Hair follicular keratinocyte (primary cell): ENCODE measurements around the gene METTL16.

- RAMPAGE, long total RNA, result no peak
Observed at GRCh38 chr17:2123382-2124302, 68.7 kb downstream of the HIC1 start.

- RAMPAGE, long total RNA, result no peak
Observed at GRCh38 chr17:2173943-2174586, 119.2 kb downstream of the HIC1 start.

GRCh38 chr17:2189145-2189615, 114.4 kb downstream of the SMG6 start:
- RAMPAGE, long total RNA, result no peak

DNA sequence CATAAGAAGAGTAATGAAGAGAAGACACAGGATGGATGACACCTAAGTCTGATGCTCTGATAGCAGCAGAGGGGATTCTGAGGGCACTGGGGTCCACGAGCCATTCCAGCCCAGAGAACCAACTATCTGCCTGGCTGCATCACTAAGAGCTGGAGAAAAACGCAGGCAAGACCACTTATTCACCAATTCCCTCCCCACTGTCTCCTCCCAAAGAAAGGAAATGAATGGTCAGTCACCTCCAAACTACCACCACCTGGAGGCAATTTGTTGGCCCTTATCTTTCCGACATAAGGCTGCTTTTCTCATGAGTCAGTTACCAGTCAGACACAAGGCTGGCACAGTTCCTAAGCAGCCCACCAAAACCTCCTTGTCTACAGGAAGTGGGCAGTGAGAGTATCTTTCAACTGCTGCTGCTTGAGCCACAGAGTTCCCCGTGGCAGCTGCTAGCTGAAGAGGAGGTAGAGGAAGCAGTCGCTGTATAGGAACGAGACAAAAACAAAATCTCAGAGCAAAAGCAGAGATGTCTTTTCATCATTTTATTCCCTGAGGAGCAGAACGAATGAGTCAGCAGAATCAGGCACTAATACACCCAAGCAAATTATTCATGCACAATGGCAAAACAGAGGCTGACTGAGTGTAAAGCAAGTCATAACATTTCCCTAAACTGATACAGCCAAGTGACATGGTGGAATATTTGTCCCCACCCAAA, 111.1 kb downstream of the SMG6 start:
- RAMPAGE, long total RNA, result no peak

DNA sequence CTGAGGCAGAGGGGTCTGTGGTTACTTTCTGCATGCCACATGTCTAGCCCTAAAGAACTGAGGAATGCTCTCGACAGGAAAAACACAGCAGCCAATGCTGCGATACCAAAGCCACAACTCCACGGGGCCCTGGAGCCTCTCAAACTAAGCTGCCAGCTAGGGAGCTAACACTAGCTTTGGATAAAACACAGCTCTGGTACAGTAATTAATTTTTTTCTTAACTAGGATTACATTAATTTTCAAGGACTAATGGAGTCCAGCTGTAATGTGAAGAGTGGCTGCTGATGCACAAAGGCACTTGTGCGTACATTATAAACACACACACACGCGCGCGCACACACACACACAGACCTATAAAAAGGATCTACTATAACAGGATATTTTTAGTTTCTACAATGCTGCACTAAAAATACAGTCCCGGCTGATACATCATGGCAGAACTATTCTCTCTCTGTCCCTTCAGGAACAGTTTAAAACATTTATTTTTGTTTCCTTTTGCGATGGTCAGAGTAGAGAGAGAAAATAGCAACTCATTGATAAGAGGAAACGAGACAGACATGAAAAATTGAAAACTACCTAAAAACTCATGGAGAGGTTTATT, 88.6 kb downstream of the SMG6 start:
- RAMPAGE, long total RNA, result no peak

DNA sequence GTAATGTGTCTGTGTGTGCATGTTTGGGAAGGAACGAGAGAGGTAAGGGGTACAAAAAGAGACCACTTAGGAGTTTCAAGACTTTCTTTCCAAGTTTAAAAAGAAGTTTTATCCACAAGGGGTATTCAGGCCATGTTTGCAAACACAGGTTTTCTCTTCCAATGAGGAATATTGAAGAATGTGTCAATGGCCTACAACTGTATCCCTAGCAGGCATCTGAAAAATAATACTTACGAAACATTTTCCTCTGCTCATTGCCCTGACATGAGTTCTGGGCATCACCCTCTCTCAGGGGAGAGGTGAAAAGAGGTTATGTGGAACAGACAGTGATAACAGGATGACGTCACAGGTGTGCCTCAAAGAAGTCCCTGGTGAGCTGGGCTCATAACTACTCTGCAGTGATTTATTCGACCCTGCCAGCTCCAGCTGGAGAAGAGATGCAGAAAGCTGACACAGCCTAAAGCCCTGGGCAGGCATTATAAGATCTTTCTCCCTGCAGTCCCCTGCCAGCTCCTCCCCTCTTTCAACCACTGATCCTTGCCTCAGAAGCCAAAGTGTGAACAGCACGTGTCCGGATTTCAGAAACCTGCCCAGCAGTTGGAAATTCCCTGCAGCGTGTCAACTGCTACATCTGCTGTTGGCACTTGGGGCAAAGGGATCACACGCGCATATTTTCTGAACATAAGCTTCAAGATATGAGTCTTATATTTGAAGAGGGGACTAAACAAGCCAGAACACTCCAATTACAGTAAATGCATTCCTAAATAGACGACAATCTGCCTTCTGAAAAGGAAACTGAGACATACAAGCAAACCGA, 80.7 kb downstream of the SMG6 start:
- RAMPAGE, long total RNA, result no peak

DNA sequence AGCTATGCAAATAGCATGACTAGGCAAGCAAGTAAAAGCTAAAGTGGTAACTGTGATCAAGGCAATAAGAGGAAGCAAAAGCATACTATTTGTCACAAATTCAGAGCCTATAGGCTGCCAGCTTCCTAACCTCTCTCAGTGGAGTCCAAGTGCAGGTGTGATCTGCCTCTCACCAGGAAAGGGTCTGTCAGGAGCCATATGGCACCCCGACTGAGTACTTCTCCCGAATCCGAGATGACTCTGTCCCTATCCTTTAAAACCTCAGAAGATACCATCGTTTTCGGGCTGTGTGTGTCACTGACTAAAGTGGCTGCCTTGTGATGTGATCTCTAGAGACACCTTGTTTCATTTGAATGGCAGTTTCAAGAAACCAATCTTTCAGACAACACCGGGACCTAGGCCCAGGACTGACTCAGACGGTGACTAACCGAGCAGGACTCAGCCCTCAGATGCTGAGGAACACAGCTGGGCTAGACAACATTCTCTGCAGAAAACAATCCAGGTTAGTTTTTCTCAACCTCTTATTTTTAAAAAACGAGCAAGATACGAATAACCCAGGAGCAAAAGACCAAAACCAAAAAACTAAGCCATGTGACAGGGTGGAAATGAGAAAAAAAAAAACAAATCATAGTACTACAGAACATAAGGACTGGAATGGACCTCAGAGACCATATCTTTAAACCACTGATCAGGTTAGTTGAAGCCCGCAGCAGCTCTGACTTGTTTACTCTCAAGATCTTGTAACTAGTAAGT, 63.5 kb downstream of the SMG6 start:
- RAMPAGE, long total RNA, result no peak

DNA sequence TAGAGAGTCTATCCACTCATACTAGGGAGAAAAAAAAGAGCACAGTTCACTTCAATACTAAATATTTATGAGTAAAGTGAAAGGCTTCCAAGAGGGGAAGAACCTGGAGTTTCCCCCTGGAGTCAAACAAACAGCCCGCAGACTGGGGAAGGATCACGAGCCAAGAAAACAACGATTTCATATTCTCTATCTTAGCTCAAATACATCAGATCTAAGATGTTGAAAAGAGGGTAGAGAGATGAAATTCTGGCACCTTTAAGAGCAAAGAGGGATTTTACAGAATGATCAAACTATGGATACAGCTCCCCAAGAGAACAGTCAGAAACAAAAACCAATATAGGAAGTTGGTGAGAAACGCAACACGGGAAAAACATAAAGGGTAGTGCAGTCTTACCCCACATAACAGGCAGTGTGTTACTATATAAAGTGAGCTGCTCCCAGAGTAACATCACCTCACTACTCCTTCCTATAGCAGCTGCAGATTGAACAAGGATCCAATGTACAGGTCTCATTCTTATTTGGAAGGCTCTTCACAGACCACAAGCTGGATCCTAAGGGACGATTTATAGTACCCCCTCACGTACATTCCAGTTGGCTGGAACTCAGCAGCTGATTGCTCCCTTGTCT, 39.8 kb downstream of the SMG6 start:
- RAMPAGE, long total RNA, result no peak

- RAMPAGE, long total RNA, result no peak
Observed at GRCh38 chr17:2266413-2267195, 37.0 kb downstream of the SMG6 start.

GRCh38 chr17:2282479-2282935, 21.1 kb downstream of the SMG6 start:
- RAMPAGE, long total RNA, result no peak

DNA sequence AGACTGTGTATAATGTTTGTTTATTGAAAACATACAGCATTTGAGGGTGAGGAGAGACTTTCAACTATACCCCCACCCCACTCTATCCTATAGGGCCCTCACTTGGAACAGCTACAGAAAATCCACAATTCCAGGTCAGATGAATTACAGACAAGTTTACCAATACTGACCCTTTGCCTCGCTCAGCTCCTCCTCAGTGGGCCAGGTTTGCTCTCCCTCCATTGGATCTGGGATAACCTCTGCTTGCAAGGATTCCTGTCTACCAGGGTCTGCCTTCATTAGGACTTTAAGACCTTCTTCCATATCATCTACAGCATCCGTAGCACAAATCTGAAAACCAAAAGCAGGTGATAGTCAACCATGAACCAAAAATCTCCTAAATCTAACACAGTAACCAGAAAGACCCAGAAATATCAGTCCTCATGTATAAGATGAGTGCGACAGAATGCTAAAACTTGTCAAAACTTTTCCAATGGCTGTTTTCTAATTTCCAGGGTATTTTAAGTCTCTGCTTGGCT, 2.8 kb downstream of the TSR1 start:
- RAMPAGE, long total RNA, result no peak

DNA sequence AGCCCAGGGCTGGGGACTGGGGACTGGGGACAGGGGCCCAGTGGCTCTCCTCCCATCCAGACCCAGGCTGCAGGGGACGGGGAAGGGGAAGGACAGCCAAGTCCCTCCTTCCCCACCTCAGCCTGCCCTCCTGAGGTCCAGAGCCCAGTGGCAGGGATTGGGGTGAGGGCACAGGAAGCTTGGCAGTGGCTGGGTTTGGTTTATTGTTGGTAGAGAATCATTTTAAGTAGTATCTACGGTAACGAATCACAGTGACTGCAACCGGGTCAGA, 14.9 kb downstream of the MNT start:
- RAMPAGE, long total RNA, result no peak

- RAMPAGE, long total RNA, result no peak
Observed at GRCh38 chr17:2438772-2439319, 38.0 kb upstream of the MNT start.

DNA sequence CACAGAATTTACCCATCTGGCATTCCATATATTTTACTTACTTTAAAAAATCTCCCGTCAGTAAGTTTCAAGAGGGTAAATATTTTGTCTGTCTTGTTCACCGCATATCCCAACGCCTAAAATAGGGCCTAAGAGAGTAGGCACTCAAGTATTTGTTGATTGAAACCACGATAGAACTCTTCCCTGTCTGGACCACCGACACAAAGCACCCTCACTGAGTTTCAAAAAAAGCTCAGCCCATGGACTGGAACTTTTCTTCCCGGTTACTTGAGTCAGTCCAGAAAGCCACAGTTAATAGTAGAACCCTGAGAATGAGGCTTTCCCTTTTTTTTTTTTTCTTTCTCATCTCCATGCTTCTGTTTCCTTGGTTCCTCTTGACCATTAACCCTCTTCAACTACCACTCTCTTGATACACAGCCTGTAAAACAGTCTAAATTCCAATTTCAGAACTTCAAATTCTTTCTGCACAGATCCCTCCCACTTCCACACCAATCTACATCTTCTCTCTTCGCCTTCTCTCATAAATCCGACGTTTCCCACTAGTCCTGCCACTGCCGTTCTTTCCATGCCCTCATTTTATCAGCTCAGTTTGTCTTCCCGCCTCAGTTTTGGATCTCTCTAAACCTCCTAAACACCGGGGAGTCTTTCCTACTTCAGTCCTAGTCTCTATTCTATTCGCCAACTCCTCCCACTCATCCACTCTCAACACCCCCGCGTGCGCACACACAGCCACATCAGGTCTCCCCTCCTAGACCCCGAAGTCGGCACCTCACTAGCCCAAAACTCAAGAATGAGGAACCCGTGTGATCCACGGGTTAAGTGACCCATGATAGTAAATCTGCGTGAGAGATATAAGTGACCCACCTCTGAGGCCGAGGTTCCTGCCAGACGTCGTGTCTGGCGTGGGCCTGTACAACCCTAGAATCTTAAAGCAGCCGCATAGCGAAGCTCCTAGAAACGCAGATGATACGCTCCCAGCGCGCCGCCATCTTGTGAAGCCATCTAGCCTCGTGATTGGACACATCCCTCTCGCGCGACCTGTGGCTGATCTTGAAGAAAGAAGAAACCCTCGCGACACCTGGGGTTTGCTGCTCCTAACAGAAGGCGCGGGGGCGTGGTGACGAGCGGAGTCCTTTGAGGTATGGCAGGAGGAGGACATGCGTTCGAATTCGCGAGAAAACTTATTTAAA, at the start of gene METTL16:
Gene METTL16, minus strand, starts transcription at position 994 of the 1,190 bp plus-strand sequence.
- RAMPAGE, long total RNA, result no peak

- RAMPAGE, long total RNA, result no peak
Observed at GRCh38 chr17:2669752-2670395, 41.7 kb downstream of the CLUH start.

DNA sequence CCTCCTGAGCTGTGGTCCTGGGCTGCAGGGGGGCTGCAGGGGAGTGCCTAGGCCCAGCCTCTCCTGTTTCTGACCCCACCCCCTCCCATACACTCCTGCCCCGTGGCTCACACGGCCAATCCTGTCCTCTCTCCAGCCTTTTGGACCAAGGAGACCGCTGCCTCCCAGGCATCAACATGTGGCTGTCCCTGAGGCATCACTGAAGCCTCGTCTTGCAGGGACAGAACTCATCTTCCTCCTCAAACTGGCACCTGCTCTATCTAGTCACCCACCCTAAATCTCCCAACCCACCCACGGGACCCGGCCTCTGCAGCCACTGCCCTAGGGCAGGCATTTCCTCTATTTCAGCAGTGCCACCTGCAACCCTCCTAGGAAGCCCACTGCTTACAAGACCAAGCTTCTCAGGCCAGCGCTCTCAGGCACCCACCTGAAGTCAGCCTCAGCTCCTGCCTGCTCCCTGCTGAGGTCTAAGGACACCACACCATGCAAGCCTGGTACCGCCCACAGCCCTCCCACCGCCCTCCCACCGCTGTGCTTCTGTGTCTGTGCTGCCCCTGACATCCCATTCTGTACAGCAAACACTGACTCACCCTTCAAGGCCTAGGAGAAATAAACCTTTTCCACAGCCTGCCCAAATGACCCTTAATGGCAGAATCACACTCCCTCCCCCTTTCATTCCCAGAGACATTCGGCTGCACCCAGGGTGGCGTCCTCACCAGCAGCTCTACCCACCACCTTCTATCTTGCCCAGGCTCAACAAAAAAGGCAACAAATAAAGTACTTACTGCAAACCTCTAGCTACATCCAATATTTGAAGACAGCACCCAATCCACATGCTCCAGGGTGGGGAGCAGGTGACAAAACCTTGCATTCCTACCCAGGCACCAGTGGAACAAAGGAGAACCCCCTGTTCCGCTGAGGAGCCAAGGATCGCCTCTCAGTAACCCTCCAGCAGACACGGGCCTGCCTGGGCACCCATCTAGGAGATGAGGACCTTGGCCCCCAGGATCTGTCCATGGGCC, 6.3 kb downstream of the CLUH start:
- RAMPAGE, long total RNA, result no peak

DNA sequence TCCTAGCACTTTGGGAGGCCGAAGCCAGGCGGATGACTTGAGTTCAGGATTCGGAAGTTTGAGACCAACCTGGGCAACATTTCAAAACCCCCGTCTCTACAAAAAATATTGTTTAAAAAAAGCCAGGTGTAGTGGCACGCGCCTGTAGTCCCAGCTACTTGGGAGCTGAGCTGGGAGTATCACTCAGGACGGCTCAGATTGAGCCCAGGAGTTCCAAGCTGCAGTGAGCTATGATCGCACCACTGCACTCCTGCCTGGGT, 1.2 kb upstream of the CLUH start:
- RAMPAGE, long total RNA, result no peak

- RAMPAGE, long total RNA, result no peak
Observed at GRCh38 chr17:2756191-2756563, 6.7 kb upstream of the CCDC92B start.

- RAMPAGE, long total RNA, result no peak
Observed at GRCh38 chr17:2812167-2812737, 16.0 kb downstream of the RAP1GAP2 start.

GRCh38 chr17:2852671-2853270, 56.5 kb downstream of the RAP1GAP2 start:
- RAMPAGE, long total RNA, result no peak